Peritoneum (tissue), 1 donor: Measurements from ENCODE around the genes SATB1 and NKIRAS1.

GRCh38 chr3:18341093-18341478 lies 84.1 kb downstream of the SATB1 start:
- PRO-cap: no peak

- PRO-cap: no peak
These were observed 76.0 kb downstream of the SATB1 start for GRCh38 chr3:18348950-18349699.

DNA sequence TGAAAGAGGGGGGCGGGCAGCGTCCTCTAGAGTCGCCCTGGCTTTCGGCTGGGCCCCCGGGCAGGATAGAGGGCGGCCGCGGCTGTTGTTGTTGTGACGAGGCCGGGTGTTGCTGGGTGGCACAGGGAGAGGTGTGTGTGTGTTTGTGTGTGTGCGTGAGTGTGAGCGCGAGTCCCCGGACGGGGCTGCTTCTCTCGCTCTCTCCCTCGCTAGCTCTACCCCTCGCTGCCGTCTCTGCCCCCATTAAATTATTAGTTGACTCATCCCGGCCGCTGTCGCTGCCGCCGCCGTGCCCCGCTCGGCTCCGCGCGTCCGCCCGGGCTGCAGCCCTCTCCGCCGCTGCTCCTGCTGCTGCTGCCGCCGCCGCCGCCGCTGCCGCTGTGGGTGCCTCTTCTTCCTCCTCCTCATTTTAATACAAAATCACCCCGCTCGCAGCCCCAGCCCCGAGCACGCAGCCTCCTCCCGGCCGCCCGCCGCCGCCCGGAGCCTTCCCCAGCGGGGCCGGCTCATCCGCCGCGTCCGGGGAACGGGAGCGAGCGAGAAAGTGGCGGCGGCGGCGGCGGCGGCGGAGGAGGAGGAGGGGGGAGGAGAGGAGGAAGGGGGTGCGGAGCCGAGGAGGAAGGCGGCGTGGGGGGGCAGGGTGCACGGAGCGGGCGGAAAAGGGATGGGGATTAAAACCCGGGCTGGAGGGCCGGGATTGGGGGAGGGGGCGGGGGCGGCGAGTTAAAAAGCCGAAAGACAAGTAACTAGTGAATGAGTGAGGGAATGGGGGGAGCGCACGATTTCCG lies at the start of gene SATB1:
TSS of gene SATB1 (minus strand) at position 546 of the 788 bp plus-strand sequence.
- PRO-cap: no peak

- PRO-cap: no peak
These were observed 212.0 kb upstream of the KCNH8 start for GRCh38 chr3:18936275-18936736.

DNA sequence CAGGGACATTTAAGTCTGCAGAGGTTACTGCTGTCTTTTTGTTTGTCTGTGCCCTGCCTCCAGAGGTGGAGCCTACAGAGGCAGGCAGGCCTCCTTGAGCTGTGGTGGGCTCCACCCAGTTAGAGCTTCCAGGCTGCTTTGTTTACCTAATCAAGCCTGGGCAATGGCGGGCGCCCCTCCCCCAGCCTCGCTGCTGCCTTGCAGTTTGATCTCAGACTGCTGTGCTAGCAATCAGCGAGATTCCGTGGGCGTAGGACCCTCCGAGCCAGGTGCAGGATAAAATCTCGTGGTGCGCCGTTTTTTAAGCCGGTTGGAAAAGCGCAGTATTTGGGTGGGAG lies 185.1 kb upstream of the KCNH8 start:
- PRO-cap: no peak

DNA sequence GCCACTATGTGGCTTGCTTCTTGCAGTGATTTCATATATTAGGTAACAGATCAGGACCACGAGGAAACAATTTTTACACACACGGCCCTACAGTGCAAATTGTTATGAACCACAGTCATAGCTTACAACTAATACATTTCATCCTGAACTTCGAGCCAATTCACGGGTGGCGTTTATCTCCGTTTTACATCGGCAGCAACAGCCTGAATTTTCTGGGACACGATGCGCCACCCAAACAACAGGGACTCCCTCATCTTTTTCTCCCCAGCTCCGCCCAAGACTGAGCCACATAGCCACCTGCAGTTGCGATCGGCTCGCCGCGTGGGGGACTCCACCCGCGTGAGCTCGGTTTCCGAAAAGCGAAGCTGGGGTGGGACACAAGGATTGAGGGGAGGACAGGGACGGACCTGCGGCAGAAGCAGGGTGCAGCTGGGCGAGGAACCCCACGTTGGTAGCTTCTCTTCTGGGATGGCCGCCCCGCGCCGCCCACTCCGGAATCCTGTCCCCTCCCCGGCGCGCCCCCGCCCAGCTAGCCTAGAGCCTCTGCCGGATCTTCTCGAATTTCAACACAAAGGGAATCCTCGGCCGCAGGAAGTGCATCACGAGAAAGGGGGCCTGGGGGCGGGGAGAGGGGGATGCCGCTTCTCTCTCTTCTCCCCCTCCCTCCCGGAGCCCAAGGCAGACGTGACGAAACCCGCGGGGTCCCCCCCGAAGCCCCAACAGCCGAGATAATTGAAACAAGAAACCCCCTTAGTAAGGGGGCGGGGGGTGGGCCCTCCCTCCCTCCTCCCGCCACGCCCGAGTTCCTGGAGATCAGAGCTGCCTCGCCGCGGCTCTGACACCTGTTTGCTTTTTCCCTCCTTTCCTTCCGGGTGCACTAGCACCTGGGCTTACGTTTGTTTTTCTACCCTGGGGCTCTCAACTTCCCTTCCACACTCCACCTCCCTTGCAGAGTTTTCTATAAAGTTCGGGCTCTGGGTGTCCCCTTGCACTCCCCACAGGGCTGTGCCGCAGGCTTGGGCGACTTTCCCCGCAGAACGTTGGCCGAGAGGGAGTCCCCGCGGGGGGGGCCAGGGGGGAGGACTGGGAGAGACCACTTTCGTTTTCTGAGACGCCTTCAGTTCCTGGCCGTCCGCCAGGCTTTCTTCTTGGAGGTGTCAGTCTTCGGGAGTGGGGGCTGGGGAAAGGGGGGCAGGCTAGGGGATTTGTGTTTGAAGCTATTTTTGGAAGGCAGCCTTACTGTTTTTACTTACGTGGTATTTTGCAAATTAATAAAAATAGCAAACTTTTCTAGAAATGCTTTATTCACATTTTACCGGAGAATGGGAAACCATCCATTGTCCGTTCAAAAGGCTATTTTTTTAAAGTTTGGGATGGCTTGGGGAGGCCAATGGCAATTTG lies 1.4 kb upstream of the KCNH8 start:
- PRO-cap: no peak

- PRO-cap: no peak
These were observed 1.4 kb upstream of the KAT2B start for GRCh38 chr3:20038498-20039496.

GRCh38 chr3:20119427-20120016 lies 66.5 kb downstream of the SGO1 start:
- PRO-cap: no peak

DNA sequence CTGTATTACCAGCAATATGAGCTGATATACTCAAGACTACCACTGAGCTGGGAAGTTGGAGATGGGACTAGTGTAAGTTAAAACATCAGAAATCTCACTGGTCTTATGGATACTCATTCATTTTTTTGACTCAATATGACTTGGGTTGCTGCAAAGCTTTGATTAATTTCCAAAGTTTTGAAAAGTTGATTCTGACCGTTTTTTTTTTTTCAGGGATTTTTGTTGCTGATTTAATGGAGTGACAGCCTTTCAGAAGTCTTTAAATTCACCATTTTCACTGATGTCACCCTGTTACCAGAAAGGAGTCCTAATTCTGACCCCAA lies 708.3 kb downstream of the ZNF385D start:
- PRO-cap: no peak

- PRO-cap: no peak
These were observed 44.3 kb upstream of the ZNF385D start for GRCh38 chr3:21795209-21795740.

DNA sequence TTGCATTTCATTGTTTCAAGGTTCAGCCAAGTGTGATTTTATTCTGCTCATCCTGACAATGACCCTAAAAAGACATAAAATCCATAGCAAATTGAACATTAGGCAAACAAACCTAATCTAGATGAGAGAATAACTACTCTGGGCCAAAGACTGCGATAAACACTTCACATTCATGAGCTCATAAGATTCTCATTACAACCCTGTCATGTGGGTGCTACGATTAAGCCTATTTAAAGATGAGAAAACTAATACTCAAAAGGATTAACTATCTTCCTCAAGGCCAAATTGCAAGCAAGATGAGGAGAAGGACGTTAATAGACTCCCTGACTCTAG lies 200.3 kb upstream of the UBE2E2 start:
- PRO-cap: no peak

GRCh38 chr3:23112474-23112958 lies 90.6 kb upstream of the UBE2E2 start:
- PRO-cap: no peak

- PRO-cap: no peak
These were observed 54.7 kb downstream of the UBE2E2 start for GRCh38 chr3:23257686-23258406.

- PRO-cap: no peak
These were observed 53.4 kb downstream of the UBE2E1 start for GRCh38 chr3:23859100-23859557.

DNA sequence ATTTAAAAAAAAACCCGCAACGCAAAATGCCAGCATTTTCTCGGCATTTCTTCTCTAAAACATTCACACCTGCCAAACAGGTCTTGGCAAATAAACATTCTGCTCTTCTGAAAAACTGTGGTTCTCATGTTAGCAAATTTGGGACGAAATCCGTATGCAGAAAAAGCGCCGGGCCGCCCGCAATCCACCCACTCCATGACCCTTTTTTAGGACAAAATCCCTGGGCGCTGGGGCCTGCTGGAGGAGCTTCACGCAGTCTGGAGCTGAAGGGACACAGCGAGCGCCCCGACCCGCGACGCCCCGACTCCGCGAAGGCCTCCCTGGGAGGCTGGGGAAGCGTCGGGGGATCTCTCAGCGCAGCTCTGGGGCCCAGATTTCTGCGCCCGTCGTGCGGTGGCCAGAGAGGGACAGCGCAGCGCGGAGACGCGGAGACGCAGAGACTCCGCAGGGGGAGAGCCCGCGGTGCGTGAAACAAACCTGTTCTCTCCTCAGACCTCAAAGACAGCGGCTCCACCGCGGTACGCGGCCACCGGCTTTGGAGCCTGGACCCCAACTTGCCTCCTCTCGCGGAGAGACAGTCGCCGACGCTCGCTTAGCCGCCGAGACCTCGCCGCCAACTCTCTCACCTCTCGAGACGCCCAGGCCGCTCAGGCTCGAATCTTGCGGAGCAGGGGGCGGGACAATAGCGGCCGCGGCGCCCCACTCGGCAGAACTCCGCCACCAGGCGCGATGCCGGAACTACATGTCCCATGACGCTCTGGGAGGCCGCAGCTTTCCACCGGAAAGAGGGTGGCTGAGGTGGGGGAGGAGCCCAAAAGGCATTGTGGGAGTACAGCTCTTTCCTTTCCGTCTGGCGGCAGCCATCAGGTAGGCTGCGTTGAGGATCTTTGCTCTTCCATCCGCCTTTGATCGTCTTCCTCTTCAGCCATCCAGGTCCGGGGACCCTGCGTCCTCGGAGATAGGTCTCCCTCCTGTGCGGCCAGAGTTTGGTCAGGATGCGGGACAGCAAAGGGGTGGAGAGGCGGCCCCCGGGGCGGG lies at the start of gene NKIRAS1:
TSS of gene NKIRAS1 (minus strand) at position 684 of the 1,038 bp plus-strand sequence.
- PRO-cap: bidirectional peak, plus-strand start at position 842 of the sequence, minus-strand start at position 711 of the sequence

GRCh38 chr3:23943880-23944660 lies 1.0 kb upstream of the NR1D2 start:
- PRO-cap: no peak

GRCh38 chr3:23958656-23959495 lies 13.8 kb downstream of the NR1D2 start:
- PRO-cap: no peak

DNA sequence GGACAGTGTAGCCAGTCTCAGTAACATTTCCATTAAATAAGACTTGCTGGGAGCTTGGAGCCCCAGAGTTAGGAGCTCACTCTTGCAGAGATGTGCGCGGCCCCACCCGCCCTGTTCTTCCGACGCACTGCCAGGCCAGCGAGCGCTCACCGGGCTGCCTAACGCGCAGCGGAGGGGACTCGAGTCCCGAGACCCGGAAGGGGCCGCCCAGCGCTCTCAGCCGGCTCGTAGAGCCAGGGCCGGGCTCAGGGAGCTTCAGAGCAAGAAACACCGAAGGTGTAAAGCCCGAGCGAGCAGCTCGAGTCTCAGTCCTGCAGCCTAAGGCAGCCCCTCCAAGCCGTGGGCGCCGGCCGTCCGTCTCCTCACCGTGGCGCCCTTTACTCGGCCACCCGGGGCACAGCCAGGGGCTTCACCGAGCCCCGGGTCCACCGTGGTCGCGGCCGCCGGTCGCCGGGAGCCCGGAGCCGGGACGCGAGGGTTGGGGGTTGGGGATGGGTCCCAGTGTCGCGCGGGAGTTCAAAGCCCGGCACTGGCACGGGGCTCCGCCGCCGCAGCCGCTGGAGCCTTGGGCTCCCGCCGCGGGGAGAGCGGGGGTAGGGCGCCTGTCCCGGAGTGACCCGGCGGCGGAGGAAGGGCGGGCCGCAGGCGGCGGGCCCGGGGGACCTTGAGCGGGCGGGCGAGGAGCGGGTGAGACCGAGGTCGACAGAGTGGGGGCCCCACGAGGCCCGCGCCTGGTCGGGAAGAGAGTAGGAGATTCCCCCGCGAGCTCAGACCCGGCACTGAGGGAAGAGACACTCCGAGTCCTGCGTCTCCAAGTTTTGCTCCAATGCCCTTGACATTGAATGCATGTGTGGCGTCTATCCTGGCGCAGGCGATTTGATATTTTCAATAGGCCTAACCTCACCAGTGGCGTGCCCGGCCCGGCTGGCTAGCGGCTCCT lies 26.9 kb upstream of the THRB start:
- PRO-cap: no peak

GRCh38 chr3:25610600-25611134 lies 54.0 kb downstream of the TOP2B start:
- PRO-cap: no peak

GRCh38 chr3:25626335-25627172 lies 38.2 kb downstream of the TOP2B start:
- PRO-cap: no peak